Left lung (tissue), 1 donor: ENCODE data around the gene GALC.

GRCh38 chr14:85528103-85528542, 1.8 kb upstream of the FLRT2 start:
- PRO-cap: no peak

GRCh38 chr14:87989624-87990487, 3.1 kb downstream of the GALC start:
- PRO-cap: no peak

DNA sequence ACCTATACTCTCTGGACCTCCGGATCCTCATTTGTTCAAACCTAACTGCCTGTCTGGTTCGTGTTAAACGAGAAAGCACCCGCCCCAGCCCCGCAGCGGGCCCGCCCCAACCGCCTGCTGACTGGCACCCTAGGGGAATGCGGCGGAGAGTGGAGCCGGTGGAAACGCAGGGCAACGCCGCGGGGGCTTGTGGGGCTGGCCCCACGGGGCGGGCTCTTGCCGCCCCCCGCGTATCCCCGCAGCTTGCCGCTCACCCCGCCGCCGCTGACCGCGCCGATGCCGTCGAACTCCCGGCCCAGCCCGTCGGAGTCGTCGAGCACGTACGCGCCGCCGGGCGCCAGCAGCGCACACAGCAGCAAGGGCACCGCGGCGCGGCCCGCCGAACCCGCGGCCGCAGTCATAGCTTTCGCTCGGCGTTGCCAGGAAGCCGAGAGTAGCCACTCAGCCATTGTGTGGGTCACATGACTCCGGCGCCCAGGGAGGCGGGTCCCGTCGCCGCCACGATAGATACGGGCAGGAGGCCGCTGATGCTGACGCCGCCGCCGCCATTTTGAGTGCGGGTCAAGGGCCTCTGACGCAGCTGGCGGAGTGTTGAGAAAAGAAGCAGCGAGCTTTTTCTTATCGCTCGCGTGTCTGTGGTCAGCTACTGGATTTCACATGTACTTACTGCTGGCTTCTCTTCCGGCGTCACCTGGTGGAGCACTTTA, at the start of gene GALC:
GALC (minus strand) TSS at position 467 of the 707 bp plus-strand sequence.
- PRO-cap: bidirectional peak, plus-strand start at position 132 of the sequence, minus-strand start at position 139 of the sequence

DNA sequence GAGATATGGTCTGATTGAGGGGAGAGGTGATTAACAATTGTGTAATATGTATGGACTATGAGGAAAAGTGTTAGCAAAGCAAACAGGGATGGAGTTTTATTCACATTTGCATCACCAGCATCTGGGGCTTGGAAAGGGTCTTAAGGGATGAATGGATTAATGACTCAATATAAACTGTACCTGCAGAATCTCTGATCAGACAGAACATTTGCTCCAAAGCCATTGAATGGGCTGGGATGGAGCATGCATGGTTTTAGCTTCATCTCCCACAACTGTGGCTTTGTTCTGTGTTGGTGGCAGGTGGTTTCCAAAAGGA, 39.3 kb downstream of the GPR65 start:
- PRO-cap: no peak

DNA sequence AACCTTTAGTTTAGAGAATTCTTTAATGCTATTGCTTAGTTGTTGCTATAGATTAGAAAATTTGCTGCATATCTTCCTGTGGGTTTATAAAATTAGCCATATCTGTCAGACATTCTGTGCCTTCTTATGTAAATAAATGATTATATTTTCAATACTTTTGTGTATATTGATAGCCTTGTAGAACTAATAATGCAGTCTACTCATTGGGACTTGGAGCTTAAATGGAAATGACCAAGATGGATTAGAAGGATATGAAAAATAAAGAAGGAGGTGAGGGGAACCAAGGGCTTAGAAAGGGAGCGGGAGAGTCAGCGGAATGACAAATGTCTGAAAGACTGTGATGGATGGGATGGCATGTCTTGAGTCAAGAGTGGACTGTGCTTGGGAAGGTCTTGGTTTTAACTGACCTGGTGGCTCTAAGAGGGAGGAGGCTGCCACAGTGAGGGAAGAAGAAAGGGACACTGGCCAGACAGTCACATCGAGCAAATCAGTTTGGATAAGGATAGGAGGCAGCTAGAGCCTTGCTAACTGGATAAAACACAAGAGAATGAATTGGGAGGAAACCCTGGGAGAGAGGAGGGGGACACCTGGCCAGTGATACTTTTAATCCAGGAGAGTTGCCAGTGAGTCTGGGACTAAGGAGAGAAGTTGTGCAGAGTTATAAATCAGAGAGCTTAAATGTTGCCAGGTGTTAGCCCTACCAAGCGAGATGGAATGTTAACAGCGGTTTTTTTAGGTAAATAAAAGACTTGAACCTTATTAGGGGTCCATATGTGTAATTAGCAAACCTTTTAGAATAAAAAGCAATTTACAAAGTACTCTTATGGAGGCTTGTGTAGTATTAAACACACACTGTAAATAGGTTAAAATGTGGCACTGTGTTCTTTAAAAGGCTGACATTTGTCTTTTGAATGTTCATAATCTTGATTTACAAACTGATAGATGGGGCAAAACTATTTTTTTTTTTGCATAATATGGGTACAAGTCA, 9.6 kb downstream of the TTC8 start:
- PRO-cap: no peak

- PRO-cap: no peak
Observed at GRCh38 chr14:88845510-88846387, 21.3 kb downstream of the TTC8 start.

DNA sequence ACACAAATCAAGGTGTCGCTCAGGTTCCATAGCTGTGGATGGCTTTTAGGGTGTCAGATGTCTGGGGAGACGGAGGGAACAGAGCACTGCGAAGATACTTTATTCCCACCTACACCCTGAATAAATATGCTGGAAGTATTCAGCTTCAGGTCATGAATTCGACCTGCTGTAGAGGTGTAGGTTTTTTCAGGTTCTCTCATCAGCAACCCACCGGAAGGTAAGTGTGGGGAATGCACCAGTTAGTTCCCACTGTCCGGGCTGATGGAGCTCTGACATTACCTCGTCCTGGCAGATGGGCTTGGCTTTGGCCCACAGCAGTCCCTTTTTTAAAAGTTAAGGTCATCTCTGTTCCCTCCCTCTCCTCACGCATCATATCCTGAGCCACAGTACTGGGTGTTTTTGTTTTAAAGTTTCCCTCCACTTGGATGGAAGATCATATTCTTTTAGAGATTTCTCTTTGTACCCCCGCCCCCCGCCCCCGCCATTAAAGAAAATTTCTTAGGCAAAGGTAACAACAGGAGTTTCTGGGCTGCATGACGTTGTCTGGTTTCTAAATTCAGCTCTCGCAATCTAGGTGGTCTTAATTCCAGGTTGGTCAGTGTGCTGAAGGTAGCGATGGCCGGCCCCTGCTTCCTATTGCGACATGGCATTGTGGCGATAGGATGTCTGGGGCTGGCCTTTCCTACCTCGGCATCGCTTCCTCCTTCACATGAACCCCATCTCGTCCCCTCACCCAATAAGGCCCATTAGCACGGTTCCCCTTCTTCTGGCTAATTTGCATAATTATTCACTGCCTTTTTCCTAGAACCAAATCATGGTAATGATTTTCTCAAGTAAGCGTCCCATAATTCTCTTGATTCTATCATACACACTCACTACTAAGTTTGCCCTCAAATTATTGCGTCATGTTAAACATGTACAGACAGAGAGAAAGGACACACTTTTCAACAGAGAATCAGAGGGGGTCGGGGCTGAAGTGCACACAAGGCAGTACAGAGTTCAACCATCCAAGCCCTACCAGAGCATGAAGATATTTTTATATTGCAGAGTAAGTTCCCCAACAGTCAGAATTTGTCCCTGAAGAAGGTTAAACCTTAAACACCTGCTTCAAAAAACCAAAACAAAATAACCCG, 256.9 kb downstream of the FOXN3 start:
- PRO-cap: no peak

- PRO-cap: no peak
Observed at GRCh38 chr14:89219934-89220459, 197.0 kb downstream of the FOXN3 start.

- PRO-cap: no peak
Observed at GRCh38 chr14:89247863-89248511, 169.0 kb downstream of the FOXN3 start.

DNA sequence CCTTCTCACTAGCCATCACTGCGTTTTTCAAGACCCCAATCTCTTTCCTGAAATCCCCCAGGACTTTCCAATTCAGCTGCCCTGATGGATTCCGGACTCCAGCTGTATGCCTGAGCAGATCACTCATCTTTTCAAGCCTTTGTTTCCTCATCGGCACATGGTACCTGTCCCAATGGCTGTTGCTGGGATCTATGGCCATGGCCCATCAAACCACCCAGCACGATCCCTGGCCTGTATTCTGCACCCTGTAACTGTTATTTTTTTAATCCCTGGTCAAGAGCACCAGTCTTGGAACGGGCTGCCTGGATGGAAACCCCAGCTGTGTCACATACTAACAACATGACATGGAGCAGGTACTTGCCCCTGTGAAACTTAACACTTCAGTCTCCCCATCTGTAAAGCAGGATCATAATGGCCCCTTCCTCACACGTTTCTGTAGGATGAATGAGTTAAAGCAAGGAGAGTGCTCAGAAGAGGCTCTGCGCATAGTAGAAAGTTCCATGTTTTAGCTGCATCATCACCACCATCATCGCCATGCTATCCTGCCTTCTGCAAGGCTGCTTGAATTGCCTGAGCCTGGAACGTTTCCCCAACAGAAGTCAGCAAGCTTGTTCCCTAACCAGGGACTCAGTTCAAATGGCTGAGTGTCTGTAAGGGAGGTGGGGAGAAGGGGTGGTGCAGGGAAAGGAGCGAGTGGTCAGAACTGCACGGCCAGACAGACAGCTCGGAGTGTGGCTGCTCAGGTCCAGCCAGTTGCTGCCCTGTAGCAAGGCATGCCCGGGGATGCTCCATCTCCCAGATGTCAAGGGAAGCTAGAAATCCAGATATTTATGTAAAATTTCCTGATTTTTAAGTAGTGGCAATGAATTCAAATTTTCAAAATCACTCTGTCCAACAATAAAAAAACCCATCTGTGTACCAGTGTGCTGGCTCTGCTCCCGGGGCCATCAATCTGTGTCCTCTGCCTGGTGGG, 163.0 kb downstream of the FOXN3 start:
- PRO-cap: no peak

- PRO-cap: unidirectional peak, minus-strand start at chr14:89257157
Observed at GRCh38 chr14:89256946-89257320, 160.1 kb downstream of the FOXN3 start.

DNA sequence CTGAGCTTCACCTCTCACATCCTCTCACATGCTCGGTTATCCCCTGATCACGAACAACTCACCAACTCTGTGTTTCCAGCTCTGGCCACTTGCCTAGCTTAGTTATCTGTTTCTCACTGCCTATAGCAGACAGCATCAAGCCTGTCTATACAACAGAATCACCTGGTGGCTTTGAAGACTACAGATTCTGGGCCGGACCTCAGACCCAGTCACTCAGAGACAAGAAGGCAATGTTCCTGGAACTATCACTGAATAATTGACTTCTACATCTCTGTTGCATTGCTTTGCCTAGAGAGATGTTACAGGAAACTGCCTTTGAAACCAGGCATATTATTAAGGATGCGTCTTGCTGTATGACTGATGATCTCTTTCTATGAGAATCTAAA, 158.1 kb downstream of the FOXN3 start:
- PRO-cap: no peak

- PRO-cap: no peak
Observed at GRCh38 chr14:89269418-89270001, 147.5 kb downstream of the FOXN3 start.

- PRO-cap: no peak
Observed at GRCh38 chr14:89292776-89293225, 124.2 kb downstream of the FOXN3 start.

- PRO-cap: no peak
Observed at GRCh38 chr14:89293391-89293817, 123.6 kb downstream of the FOXN3 start.

- PRO-cap: bidirectional peak, plus-strand start at chr14:89416300, minus-strand start at chr14:89416157
Observed at GRCh38 chr14:89416022-89416829, 807 bp downstream of the FOXN3 start.

- PRO-cap: no peak
Observed at GRCh38 chr14:89429480-89429941, 12.5 kb upstream of the FOXN3 start.

DNA sequence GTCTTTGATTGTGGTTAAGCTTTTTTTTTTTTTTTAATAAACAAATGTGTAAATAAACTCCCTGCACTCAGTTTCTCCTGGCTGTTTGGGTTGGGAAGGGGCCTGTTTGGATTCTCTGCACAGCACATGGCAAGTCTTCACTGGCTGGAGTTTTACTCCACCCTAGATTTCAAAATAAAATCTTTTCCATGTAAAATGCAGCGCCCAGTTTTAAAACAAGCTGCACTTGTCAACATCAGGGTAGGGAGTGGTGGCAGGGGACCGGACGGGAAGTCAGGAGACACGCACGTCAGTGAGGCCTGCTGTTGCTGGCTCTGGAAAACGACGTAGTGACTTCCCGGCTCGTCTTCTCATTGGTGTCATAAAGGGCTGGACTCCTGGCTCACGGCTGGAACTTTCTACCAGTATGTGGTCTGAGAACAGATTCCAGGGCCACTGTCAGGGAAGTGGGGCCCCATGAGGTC, 64.1 kb upstream of the FOXN3 start:
- PRO-cap: no peak

GRCh38 chr14:89485064-89485684, 68.1 kb upstream of the FOXN3 start:
- PRO-cap: no peak

DNA sequence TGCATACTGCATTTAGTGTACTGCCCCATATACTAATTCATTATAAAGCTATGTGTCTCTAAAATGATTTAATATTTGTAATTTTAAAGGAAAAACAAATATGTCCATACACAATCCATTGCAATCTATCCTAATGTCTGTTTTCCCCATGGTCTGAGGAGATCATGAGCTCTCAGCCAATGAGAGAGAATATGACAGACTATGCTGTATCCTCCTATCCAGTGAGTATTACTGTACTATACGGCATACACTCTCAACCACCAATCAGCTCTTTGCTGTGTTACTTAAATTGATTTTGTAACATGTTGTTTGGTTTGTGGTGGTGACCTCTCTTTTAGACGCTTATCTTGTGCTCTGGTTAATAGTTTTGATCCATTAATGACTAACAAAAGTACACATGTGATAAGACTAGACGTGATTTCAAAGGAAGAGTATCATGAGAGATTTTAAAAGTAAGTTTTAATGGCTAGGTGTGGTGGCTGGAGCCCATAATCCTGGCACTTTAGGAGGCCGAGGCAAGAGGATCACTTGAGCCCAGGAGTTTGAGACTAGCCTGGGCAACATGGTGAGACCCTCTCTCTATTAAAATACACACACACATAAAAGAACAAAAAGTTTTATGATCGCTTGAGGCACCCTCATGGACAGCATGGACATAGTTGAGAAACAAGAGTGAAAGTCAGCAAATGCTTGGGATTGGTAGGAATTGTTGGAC, 231.6 kb upstream of the FOXN3 start:
- PRO-cap: no peak